Subcutaneous adipose tissue (tissue), 3 donors: ENCODE measurements around a stretch of chr1.

GRCh38 chr1:28930324-28930539, 15.9 kb downstream of the EPB41 start:
- PRO-cap, result no peak
- RAMPAGE, long total RNA, 3 experiments, result no peak in any of the 3 experiments

- PRO-cap, result no peak
- RAMPAGE, long total RNA, 3 experiments, result no peak in any of the 3 experiments
Measured at GRCh38 chr1:29182350-29182662, 606 bp upstream of the SRSF4 start.

DNA sequence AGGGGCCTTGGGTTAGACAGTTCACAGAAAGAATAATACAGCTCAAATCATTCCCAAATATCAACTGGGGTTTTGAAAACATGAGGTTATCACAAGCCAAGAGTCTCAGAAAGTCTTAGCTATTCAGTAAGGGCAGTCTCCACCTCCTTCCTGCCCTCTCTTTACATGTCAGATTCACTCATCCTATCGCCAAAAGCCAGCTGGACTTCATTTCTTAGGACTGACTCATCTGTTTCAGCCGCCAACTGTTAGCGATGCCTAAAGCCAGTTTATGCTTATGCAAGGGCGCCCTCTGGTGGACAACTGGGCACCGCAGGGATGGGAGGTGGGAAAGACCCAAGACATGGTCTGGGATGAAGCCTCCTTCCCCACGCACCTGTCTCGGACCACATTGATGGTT, 21.1 kb upstream of the SRSF4 start:
- PRO-cap, result no peak
- RAMPAGE, long total RNA, 3 experiments, result no peak in any of the 3 experiments

DNA sequence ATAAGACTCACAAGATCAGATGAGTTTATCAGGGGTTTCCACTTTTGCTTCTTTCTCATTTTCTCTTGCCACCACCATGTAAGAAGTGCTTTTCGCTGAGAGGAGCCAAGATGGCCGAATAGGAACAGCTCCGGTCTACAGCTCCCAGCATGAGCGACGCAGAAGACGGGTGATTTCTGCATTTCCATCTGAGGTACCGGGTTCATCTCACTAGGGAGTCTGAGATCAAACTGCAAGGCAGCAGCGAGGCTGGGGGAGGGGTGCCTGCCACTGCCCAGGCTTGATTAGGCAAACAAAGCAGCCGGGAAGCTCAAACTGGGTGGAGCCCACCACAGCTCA, 285.1 kb downstream of the MATN1 start:
- PRO-cap, result no peak
- RAMPAGE, long total RNA, 3 experiments, result no peak in any of the 3 experiments

- PRO-cap, result no peak
- RAMPAGE, long total RNA, 3 experiments, result no peak in any of the 3 experiments
Measured at GRCh38 chr1:30667915-30668514, 55.4 kb downstream of the MATN1 start.

GRCh38 chr1:30729073-30729362, 5.6 kb upstream of the MATN1 start:
- PRO-cap, result no peak
- RAMPAGE, long total RNA, 3 experiments, result no peak in any of the 3 experiments

GRCh38 chr1:30731223-30731511, 7.8 kb upstream of the MATN1 start:
- PRO-cap, result no peak
- RAMPAGE, long total RNA, 3 experiments, result no peak in any of the 3 experiments

GRCh38 chr1:30744937-30745225, 12.7 kb downstream of the LAPTM5 start:
- PRO-cap, result no peak
- RAMPAGE, long total RNA, 3 experiments, result no peak in any of the 3 experiments

- PRO-cap, result bidirectional peak, plus-strand start at chr1:30749870, minus-strand start at chr1:30749794
- RAMPAGE, long total RNA, 3 experiments, result no peak in any of the 3 experiments
Measured at GRCh38 chr1:30749445-30750387, 7.9 kb downstream of the LAPTM5 start.

GRCh38 chr1:30779482-30779993, 22.0 kb upstream of the LAPTM5 start:
- PRO-cap, result no peak
- RAMPAGE, long total RNA, 3 experiments, result no peak in any of the 3 experiments

DNA sequence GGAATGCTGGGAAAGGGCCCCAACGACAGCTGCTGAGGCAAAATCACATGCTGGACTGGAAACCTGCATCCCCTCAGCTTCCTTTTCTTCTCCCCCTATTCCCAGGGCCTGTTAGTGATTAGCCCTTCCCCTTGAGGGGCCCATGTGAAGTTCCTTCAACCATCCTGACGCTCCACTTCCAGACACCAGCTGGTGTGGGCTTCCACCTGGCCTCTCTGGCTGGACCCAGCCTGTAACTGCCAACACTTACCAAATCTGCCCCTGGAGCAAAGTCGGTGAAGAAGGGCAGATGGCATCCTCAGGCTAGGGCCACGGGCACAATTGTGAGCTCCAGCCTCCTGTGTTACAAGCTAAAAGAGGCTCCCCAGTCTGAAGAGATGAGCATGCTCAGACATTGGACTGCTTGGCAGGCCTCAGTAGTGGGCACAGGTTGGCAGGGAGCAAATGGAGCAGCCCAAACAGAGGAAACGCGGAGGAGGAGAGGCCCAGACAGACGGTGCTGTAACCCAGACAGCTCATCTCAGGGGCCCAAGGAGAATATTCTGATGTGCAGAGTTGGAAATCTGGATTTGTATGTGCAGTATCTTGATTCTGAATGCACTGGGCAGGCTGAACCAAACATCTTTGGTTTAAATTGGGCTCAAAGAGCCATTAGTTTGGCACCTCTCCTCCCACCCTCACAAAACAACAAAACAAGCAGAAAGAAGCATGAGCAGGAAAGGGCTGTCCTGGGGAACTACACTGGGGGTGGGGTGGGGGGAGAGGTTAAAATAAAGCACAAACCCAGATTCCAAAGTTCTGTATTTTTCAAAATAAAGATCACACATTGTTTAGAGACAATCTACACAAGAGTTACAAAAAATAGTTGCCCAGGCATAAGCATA, 22.4 kb upstream of the SDC3 start:
- PRO-cap, result no peak
- RAMPAGE, long total RNA, 3 experiments, result no peak in any of the 3 experiments

DNA sequence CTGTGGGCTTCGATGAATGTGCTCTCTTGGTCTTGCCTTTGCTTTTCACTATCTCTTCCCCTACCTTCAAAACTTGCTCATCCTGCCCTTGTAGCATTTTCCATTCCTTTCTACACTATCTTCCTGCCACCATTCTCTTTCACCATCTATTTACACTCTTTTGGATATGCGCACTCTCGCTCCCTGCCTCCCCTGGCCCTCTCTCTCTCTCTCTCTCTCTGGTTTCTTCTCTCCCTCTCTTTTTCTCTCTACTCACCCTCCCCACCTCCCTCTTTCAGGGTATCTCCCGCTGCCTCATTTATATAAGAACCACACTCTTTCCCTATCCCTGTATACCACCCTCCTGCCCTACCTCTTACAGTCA, 33.8 kb downstream of the PUM1 start:
- PRO-cap, result no peak
- RAMPAGE, long total RNA, 3 experiments, result no peak in any of the 3 experiments

GRCh38 chr1:31100938-31101504, 35.5 kb upstream of the PUM1 start:
- PRO-cap, result no peak
- RAMPAGE, long total RNA, 3 experiments, result no peak in any of the 3 experiments

DNA sequence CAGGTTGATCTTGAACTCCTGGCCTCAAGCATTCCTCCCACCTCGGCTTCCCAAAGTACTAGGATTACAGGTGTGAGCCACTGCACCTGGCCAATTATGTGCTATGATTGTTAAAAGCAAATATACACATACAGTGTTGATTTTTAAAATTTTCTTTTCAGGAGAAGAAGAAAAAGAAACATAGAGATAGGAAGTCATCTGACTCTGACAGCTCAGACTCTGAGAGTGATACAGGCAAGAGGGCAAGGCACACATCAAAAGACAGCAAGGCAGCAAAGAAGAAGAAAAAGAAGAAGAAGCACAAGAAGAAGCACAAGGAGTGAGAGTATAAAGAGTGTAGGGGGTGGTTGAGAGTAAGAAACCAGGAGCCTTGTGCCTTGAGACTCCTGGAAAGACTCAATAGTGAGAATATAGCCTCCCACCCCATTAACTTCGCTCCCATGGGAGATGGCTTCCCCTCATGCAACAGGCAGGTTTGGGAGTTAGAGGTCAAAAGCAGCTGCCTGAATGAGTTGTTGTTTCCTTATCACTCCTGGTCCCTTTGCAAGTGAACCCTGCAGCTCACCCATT, 8.9 kb downstream of the FABP3 start:
- PRO-cap, result no peak
- RAMPAGE, long total RNA, 3 experiments, result no peak in any of the 3 experiments

DNA sequence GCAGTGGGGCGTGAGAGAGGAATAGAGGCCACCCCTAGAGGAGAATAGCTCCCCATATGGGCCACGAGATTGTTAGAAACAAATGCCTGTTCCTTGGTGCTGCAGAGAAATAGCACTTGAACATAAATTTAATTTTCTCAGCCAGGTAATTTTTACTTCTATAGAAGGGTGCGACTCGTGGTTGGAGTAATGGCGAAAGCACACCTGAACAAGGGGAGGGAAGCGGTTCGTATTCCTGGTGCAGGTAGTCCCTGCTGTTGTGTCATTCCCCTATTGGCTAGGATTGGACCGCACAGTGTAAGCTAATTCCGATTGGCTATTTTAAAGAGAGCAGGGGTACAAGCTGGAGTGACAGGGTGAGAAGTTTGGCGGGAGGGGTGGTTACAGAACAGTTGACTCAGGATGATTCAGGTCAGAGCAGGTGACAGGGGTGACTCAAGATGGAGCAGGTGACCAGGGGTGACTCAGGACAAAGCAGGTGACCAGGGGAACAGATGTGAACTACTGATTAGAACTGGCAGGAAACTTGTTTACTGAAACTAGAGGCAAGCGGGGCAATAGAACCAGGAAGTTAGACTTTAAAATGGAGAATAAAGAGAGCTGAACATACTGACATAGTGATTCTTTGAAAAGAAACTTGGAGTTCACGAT, 58.4 kb downstream of the SERINC2 start:
- PRO-cap, result no peak
- RAMPAGE, long total RNA, 3 experiments, result no peak in any of the 3 experiments

GRCh38 chr1:31483177-31484055, 70.4 kb downstream of the SERINC2 start:
- PRO-cap, result bidirectional peak, plus-strand start at chr1:31483605, minus-strand start at chr1:31483448
- RAMPAGE, long total RNA, 3 experiments, result no peak in any of the 3 experiments

DNA sequence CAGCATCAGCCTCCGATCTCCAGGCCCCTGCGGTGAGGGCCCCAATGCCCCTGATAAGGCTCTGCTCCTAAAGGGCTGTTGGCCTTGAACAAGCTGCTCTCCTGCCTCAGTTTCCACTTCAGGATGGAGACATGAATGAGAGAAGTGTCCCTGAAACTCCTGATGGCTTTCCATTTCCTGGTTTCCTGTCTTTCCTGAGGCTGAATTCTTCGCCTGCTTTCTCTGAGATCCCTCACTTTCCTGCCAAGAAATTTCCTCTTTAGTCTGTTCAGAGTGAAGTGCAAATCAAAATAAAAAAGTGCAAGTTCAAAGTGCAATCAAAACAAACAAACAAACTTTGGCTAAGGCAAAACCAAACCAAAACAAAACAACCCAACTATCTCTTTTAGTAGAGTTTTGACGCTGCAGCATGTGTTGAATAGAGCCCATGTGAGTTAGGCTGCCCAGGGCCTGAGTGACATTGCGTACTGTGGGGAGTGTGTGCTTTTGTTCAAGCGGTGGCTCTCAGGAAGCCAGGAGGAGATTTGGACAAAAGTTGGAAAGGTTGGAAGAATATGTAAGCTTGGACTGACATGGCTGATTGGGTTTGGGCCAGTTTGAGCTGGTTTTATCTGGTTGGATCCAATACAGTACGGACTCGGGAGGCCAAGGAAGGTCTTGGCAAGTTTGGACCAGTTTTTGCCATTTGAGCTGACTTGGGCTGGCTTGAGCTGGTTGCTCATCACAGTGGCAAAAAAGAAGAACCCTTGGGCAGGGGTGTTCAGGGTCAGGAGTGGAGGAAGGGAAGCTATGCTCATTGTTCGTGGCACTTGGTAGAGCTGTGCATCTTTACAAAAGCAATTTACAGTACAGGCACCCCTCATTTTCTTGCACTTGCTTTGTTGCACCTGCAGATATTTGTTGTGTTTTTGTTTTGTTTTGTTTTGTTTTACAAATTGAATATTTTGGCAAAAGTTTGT, 61.1 kb upstream of the TINAGL1 start:
- PRO-cap, result no peak
- RAMPAGE, long total RNA, 3 experiments, result no peak in any of the 3 experiments

DNA sequence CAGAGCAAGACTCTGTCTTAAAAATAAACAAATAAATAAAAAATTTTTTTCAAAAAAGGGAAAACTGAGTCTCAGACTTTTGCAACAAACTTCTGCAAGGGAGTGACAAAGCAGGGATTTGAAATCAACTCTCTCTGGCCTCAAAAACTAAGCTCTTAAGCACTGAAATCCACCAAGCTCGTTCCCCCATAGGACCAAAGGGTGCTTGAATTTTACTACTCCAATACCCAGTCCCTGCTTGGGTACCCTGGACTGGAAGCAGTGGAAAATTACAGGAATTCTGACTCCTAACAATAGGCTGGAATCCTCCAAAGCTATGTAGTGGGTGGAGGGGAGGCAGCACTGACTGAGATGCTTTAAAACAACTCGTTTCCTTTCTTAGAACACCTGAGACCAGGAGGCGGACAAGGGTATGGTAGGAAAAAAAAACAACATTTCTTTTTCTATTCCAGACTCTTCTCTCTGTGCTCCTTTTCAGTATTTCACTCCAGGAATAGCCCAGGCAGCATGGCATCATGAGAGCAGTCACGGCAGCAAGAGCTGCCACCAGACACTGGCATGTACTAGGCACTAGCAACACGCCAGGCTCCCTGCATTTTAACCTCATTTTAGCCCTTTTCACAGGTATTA, 2.3 kb downstream of the PEF1 start:
- PRO-cap, result no peak
- RAMPAGE, long total RNA, 3 experiments, result no peak in any of the 3 experiments

DNA sequence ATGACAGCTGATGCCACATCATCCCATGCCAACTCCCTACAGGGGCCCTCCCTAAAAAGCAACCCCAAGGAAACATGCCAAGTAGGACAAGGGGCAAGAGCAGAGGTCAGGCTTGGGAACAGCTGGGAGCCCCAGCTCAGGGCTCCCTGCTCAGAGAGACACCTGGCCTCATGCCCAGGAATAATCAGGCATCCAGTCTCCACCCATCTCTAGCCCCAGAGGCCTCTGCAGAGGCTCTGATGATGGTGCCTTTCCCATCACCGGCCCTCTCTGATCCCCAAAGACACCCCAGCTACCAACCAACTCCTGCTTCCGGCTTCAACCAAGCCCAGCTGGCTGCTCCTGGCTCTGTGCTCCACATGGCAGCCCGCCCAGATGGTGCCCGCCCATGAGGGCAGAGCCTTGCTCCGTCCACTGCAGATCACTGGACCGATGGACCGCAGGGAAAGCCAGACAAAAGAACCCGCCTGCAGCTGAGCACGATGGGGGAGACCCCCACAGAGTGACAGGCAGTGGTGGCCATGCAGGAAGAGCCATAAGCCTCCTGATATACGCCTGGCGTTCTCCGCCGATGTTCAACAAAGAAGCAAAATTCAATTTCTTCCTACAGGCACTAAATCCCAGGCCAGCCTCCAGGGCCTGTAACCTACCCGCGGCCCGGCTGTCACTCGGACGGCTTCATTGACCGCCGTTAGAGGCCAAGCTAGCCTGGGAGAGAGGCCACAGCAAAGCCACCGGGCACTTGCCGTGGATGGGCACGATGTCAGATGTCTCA, 10.0 kb downstream of the ADGRB2 start:
- PRO-cap, result no peak
- RAMPAGE, long total RNA, 3 experiments, result no peak in any of the 3 experiments

DNA sequence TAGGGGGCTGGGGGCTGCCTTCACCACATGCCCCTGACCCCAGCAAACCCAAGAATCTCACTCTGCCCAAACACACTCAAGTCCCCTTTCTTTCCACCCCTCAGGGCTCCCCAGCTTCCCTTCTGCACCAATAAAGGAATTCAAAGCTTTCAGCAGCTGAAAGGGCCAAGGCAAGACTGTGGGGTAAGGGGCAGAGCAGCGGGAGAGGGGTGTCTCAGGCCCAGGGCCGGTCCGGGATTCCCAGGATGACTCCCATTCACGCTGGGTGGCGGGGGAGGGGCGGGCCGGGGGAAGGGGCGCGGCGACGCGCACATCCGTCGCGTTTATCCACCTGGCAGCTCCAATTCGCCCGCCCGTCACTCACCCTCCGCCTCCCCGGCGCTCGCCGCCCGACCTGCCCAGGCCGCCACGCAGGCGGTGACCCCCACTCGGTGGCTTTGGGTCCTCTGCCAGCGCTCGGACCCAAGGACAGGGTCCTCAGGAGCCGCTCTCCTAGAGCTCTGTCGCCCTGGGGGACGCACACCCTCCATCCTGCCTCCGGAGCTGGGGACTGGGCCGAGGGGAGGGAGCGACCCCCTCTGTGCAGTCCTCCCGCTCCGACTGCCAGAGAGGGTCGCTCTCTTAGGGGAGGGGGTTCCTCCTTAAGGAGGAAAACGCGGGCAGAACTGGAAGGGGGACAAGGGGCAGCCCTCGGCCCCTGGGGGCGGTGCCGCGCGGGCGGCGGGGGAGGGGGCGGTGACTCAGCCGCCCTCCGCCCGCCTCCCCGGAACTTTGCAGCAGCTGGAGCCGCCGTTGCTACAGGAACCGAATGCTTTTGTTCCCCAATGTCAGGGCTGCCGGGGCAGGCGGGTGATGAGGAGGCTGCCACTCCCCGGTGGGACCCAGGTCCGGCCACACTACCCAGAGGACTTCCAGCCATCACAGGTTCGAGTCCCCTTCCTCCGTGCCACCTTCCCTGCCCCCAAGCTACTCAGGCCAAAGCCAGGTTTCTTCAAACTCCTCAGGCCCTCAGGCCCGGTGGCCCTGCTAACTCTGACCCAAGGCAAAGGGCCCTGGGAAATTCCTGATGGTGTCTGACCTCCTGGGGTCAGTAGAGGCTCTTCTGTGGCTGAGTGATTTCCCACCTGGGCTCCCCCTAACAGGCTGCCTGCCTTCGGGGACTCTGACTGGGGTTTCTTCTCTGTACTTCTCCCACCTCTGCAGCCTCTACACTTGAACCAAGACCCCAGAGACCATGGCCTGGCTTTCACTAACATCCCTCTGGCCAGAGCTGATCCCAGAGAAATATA, 3.4 kb downstream of the ADGRB2 start:
- PRO-cap, result unidirectional peak, plus-strand start at position 824 of the sequence
- RAMPAGE, long total RNA, 3 experiments, result start-site peak on the minus strand in 1 of 3 experiments, centred at position 668 of the sequence, 8 reads per replicate